Mesangial cell (primary cell): ENCODE data around the genes INO80E and CORO1A.

DNA sequence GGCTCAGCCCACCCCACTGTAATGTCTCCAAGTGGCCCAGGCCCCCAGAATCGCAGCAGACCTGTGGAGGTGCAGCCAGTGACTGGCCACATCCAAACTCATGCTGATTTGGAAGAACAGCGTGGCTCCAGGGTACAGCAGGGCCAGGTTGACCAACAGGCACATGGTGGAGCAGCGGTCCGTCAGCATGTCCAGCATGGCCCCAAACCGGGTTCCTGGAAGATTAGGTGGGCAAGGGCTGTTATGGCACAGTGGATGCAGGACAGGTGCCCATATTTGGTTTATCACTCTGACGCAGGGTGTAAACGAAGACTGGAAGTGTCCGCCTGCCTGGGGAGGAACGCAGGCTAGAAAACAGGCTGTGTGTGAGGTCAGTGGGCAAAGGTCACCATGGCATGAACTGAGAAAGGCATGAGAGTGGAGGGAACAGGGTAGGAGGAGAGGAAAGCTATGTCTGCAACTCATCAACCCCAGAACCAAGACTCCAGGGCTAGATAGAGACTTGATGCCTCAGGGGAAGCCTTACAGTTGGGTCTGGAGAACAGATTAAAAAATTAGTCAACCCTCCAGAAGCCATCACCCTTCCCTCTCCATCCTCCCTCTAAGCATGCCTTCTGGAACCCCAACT is 1.9 kb downstream of the CDIPT start:
- RAMPAGE, long total RNA = no peak

GRCh38 chr16:29974051-29975210 is 763 bp downstream of the TAOK2 start:
- RAMPAGE, long total RNA = no peak

- RAMPAGE, long total RNA = start-site peak on the minus strand at chr16:29995612-29995674, 217 reads; start-site peak on the minus strand at chr16:29996072-29996088, 19 reads; start-site peak on the plus strand at chr16:29996215-29996296, 558 reads
Observed at GRCh38 chr16:29995537-29996438, at the start of gene INO80E. Gene INO80E (plus strand): TSS chr16:29996241.

- RAMPAGE, long total RNA = no peak
Observed at GRCh38 chr16:30006418-30006894, 4.4 kb downstream of the DOC2A start.

- RAMPAGE, long total RNA = no peak
Observed at GRCh38 chr16:30104033-30105151, 8.4 kb upstream of the YPEL3 start.

GRCh38 chr16:30182962-30183950 is at the start of gene CORO1A:
Gene CORO1A (plus strand): TSS chr16:30183602.
- RAMPAGE, long total RNA = start-site peak on the plus strand at chr16:30183609-30183614, 7 reads

- RAMPAGE, long total RNA = no peak
Observed at GRCh38 chr16:30334270-30334654, 20.8 kb downstream of the CD2BP2 start.

DNA sequence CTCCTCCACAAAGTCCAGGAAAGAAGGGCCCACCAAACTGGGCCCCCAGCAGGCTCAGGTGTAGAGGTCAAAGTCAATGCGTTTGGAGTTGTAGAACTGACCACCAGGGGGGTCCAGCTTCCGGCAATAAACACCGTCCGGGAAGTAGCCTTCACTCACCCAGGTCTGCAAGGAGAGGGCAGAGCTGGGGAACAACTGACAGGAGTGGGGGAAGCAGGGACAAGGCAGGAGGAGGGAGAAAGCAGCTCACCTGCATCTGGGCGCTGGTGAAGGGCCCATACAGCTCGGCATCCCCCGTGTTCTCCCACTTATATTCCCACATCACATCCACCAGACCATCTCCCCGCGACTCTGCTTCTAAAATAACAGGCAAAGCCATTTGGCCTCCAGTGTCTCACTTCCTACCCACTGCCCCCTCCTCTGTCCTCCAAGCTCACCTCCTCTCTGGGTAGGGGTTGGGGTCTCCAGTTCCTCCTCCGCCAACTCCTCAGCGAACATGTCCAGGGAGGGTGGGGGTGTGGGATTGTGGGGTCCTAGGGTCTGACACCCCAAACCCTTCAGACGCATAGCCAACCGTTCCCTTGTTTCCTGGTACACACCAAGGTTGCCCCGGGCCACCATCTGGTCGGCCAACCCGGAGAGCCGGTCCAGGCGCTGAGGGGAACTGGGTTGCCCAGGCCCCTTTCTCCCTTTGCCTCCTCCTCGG is 2.0 kb downstream of the CD2BP2 start:
- RAMPAGE, long total RNA = no peak

DNA sequence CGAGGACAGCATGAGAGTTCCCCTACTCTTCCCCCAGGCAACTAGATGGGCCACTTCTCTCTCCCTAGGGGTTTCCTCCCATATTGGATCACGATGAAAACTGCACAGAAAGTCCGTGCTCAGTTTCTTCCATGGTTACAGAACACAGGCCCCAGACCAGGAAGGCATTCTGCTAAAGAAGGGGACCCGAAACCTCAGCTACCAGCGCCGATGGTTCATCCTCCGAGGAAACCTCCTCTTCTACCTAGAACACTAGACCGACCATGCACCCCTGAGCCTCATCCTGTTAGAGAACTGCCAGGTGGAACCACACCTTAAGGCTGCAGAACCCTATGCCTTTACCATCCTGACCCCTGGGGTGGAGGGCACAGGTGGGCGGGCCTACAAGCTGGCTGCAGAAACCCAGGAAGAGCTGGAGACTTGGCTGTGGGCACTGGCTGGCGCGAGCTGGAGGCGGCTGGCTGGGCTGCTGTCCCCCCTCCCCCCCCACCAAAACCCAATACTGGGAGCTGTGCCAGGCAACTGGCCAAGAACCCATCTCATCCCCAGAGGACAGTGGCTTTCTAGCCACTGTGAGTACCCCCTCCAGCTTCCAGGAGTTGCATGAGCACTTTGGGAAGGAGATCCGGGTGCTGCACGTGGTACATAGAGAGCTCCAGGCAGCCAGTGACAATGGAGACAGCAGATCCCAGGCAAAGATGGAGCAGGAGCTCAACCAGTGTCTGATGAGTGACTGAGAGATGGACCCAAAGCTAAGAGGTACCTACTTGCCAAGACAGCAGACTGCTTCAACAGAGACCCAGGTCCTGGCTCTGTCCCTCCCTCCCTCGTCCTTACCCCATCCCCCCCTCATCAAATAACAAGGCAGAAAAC is 1.4 kb upstream of the CD2BP2 start:
- RAMPAGE, long total RNA = no peak

DNA sequence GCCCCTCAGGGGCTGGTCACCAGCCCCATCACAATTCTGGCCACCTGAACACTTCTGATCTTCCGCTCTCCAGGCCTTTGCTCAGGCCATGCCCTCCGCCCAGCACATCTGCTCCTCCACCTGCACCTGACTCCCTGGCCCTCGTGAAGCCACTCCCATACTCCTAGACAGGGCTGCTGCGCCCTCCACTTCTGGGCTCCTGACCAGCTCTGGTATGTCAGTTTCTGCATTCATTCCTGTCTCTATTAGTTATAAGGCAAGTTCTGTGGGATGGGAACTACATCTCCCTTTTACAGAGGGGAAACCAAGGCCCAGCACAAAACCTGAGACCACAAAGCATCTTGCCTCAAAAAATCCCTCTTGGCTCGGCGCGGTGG is 1.8 kb upstream of the MYL11 start:
- RAMPAGE, long total RNA = no peak

DNA sequence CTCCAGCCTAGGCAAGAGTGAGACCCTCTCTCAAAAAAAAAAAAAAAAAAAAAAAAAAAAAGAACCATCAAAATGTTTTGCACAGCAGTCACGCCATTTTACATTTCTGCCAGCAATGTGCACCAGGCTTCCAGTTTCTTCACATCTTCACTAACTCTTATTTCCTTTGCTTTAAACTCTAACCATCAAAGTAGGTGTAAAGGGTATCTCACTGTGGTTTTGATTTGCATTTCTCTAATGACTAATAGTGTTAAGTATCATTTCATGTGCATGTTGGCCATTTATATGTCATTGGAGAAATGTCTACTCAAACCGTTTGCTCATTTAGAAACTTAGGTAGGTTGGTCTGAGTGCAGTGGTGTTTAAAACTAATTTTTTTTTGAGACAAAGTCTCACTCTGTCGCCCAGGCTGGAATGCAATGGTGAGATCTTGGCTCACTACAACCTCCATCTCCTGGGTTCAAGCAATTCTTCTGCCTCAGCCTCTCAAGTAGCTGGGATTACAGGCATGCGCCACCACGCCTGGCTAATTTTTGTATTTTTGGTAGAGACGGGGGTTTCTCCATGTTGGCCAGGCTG is 1.5 kb upstream of the ITGAL start:
- RAMPAGE, long total RNA = no peak

DNA sequence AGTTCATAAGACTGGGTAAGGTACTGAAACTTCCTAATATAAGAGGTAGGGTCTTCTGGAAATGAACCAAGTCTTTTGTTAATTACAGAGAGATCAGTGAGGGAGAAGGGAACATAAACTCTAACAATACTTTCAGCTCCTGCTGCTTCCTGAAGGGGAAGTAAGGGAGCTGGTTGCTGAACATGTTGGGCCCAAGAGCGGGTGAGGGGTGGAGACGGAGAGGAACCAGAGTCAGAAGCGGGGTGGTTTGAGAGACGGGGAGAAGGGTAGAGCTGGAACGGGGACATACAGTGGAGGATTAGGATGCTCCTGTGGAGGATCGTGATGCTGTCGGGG is 11.4 kb upstream of the ZNF747 start:
- RAMPAGE, long total RNA = no peak

DNA sequence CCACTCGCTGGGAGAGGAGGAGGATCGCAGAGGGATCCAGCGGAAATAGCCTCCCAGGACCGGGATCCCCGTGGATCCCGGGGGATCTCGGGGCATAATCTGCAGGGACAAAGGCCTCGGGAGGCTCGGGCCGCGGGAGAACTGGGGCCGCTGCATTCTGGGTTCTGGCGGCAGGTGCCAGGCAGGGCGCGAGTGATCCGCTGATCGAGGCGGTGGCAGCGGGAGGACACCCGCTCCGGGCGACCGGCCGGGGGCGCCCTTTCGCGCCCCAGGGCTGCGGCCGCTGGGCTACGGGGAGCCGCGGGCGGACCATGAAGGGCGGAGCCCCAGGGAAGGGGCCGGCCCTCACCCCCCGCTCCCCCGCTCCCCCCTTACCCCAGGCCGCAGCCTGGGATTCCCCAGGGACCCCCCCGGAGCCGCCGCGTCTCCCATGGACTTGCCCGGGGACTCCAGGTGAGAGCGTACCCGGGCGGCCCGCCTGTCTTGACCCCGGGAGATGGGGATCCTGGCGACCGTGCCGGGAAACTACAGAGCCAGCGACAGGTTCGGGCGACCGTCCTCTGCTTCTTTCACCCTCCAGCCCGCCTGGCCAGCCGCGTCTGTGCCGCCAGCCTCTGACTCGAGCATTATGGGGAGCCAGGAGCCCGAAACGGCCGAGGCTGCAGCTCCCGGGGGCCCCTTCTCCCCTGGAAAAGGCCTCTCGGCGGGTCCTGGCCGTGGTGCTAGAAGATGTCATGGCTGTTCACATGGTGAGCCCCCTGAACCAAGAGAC is 642 bp downstream of the PRR14 start:
- RAMPAGE, long total RNA = no peak

DNA sequence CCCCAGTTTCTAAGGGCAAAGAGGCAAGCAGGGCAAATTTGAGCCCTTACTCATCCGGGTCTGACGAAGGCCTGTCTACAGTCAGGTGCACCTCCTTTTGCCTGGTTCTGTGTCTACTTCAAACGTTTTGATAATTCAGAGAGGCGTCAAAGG is 2.2 kb downstream of the FBRS start:
- RAMPAGE, long total RNA = no peak

GRCh38 chr16:30737385-30738120 is 2.9 kb upstream of the TMEM265 start:
- RAMPAGE, long total RNA = no peak

- RAMPAGE, long total RNA = no peak
Observed at GRCh38 chr16:30747210-30747833, 903 bp upstream of the PHKG2 start.

DNA sequence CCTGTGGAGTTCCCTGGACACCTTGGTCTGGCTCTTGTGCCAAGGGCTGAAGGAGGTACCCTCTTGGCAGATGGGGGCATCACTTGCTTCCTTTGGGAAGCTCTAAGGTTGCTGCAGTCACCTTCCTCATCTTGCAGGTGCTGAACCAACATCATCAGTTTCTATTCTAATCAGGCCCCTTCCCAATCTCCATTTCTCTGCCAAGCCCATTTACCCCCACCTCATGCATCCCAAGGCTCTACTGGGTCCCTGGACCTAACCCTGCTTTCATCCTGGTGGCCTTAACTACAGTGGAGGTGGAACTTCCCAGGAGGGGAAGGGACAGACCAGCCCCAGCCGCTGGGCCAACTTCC is 12.4 kb downstream of the ZNF629 start:
- RAMPAGE, long total RNA = no peak

- RAMPAGE, long total RNA = no peak
Observed at GRCh38 chr16:30813785-30814648, 27.0 kb upstream of the ZNF629 start.

DNA sequence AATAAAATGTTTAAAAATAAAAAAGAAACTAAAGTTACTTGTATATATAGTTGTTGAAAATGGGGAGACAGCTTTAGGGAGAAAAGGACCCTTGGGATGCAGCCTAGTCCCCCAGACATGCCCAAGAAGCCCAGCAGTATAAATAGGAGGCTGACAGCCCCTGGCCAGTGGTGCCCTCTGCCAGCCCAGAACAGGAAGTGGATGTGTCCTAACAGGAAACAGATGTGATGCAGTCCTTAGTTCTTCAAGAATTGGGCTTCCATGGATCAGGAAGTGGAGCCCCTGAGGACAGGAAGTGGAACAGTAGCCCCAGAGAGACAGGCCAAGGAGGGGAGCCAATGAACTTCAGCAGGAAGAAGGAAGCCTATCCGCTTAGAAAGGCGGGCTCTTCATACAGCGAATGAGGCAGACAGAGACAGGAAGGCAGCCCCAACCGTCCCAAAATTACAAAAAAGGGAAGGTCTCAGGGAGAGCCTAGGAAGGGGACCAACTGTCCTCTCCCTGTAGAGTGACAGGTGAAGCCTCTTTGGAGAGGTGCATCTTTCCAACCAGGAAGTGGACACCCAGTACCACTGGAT is 7.2 kb downstream of the CTF1 start:
- RAMPAGE, long total RNA = no peak

GRCh38 chr16:30918639-30919281 is 4.6 kb upstream of the FBXL19 start:
- RAMPAGE, long total RNA = no peak